Airway epithelial cell (primary cell): ENCODE results near the gene C16orf96.

DNA sequence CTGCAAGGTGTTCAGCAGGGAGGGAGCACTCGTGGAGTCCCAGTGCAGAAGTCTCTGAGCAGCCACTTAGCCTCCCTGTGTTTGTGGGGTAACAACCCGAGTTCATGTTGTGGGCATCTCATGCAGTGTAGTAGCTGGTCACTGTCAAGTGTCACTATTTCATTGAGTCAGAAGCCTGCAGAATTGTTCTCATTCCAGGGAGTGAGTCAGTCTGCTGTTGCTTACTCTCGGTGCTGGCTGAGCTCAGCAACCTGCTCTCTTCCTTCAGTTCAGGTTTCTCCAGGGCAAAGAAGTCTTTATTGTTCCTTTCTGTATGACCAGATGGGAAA is 24.1 kb downstream of the HMOX2 start:
- RAMPAGE, long total RNA, result no peak

DNA sequence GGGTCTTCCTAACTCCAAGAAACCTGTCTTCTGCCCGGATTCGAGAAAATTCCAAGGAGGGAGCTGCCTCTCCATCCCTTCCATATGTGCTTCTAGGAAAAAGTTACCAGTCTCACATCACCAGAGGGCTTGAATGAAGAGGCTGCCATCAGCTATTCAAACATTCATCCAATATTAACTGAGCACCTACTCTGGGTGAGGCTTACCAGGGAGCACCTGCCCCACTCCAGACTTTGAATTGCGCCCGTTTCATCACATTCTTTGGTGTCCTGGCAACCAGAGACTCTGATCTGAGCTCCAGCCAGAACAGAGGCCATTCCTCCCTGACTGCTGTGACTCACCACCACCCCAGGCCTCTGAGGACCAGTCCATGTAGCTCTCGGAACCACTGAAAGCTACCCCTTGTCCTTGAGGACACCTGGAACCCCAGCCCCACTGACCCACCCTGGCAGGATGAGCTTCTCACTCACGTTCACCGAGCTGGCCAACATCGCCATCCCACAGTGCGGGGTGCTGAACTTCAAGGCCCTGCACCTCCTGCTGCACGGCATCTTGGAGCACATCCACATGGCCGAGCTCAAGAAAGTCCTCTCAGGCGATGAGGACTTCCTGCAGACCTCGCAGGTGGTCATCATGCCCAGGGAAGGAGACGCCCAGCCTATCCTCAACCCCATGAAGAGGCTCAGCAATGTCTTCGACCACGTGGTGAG is at the start of gene C16orf96:
C16orf96 (plus strand) TSS at position 304 of the 710 bp plus-strand sequence.
- RAMPAGE, long total RNA, result no peak

GRCh38 chr16:4610519-4610790 is 4.2 kb downstream of the UBALD1 start:
- RAMPAGE, long total RNA, result no peak

DNA sequence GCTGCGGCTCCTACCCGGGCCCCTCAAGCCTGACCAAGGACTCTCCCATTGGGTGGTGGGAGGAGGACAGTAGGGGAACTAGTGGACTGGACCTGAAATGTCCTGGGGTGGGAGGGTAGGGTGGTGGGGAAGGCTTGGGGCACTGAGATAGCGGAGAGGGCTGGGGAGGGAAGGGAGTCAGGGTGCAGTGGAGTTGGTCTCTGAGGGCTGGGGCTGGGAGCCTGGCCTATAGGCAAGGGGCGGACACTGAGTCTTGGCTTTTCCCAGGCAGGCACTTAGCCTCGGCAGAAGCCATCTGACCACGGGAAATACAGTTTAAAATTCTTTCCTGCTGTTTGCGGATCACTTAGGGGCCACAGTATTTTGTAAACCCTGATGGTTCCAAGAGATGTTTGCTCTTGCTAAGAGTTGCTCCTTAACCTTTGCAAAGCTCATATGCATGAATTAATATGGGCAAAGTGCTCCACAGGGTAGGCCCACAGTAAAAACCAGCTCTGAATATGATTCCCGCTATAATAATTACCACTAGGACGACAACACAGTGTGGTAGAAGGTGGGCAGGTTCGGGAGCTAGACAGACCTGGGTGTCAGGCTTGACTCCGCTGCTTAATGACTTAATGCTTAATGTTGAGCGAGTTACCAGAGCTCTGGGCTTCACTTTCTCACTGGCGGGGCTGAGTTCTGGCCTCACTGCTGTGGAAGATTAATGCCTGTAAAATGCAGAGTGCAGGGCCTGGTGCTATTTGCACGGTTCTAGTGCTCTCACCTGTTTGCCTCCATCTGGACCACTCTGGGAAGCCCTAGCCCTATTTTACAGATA is 3.6 kb upstream of the UBALD1 start:
- RAMPAGE, long total RNA, result no peak

DNA sequence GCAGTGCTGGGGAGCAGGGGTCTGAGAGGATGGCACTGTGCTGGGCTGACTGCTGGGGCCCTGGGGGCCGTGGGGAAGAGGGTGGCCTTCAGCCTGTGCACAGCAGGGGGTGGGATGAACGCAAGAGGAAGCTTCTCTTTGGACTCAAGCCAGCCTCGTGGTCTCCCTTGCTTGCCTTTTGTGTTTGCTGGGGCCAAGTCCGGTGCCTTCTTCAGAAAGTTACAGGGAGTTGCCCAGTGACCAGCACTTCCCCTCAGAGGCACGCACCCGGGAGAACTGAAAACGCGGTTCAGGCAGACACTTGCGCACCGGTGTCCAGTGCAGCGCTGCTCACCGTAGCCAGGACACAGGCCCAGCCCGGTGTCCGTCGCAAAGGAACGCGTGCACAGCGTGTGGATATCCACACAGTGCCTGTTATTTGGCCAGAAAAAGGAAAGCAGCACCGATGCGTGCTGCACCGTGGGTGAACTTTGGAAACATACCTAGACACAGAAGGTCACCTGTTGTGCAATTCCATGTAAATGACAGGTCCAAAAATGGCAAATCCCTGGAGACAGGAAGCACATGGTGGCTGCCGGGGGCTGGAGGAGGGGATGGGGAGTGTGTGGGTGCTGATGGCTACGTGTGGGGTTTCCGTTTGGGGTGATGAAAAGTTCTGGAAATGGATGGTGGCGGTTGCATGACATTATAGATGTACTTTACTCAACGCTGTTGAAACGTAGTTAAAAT is 29.4 kb upstream of the NUDT16L1 start:
- RAMPAGE, long total RNA, result no peak

GRCh38 chr16:4689424-4690575 is 3.6 kb upstream of the NUDT16L1 start:
- RAMPAGE, long total RNA, result no peak

- RAMPAGE, long total RNA, result no peak
Observed at GRCh38 chr16:4690576-4691396, 2.6 kb upstream of the NUDT16L1 start.

GRCh38 chr16:4692550-4693270 is 652 bp upstream of the NUDT16L1 start:
- RAMPAGE, long total RNA, result no peak

- RAMPAGE, long total RNA, result no peak
Observed at GRCh38 chr16:4725059-4725563, 9.0 kb downstream of the ANKS3 start.

DNA sequence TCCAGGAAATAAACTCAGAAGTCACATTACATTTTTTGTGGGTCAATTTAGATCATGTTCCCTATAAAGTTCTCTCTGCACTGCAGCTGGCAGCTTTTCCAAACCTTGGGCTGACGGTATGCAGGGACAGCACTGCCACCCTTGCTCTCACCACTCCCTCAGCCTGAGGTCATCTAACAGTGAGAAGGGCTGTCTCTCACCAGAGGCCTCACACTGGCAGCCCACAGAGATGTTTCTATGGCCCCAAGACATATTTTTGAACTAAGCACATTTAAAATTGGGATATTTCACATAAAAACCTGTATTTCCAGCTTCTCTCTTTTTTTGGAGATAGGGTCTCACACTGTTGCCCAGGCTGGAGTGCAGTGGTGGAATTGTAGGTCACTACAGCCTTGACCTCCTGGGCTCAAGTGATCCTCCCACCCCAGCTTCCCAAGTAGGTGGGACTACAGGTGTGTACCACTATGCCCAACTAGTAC is 18.1 kb downstream of the GLYR1 start:
- RAMPAGE, long total RNA, result no peak

DNA sequence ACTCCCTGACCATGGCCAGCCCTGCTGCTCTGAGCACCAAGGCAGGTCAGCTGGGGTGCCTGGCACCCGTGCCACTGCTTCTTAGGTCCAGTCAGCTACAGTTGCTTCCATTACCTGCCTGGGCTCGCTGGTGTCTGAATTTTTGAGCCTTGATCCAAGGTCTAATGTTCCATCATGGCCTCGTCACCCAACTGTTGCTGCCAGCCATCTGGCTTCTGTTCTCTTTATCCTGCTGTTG is 16.7 kb downstream of the GLYR1 start:
- RAMPAGE, long total RNA, result no peak

DNA sequence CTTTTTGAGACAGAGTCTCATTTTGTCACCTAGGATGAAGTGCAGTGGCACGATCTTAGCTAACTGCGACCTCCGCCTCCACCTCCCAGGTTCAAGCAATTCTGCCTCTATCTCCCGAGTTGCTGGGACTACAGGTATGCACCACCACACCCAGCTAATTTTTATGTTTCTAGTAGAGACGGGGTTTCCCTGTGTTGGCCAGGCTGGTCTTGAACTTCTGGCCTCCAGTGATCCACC is 12.7 kb downstream of the GLYR1 start:
- RAMPAGE, long total RNA, result no peak

GRCh38 chr16:4888696-4889111 is 41.4 kb downstream of the UBN1 start:
- RAMPAGE, long total RNA, result no peak

GRCh38 chr16:4935028-4935983 is 1.6 kb downstream of the PPL start:
- RAMPAGE, long total RNA, result no peak

GRCh38 chr16:4976222-4976490 is 18.0 kb downstream of the SEC14L5 start:
- RAMPAGE, long total RNA, result no peak

DNA sequence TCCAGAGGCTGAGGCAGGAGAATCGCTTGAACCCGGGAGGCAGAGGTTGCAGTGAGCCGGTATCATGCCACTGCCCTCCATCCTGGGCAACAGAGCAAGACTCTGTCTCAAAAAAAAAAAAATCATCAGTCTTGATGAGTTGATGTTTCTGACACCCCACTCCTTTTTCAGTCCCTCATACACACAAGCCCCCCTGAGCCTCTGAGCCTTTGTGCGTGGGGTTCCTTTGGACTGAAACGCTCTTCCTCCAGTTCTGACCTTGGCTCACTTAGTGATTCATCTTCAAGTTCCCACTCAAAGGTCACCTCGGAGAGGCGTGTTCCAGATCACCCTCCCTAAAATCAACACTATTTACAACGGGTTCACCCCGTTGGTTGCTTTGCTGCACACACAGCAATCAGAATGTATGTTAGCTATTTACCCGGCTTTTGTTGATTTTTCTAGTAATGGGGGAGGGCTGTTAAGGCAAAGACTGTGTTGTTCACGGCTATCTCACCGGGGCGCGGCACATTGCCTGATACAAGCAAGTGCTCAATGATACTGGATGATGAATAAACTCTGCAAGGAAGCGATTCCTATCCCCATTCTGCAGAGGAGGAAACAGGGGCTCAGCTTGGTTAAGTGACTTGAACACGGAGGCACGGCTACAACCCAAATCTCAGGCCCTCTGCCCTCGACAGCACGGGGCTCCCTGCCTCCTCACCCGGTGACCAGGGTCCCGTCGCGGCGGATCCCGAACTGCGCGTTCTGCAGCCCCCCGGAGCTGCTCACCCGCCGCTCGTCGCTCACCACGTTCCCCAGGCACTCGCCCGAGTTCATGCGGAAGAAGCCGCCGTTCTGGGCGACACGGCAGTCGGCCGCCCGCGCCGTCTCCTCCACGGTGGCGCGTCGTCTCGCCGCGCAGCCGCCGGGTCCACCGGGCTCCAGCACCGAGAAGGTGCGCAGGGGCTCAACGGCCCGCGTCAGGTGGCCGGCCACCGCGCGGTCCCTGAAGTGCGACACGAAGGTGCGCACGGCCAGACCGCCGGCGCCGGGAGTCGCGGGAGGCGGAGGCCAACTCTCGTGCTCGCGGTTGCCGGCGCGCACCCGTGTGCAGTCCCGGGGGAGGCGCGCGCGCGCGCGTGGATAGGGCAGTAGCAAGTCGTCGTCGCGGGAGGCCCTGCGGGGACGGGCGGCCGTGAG is 774 bp downstream of the NAGPA start:
- RAMPAGE, long total RNA, result no peak

DNA sequence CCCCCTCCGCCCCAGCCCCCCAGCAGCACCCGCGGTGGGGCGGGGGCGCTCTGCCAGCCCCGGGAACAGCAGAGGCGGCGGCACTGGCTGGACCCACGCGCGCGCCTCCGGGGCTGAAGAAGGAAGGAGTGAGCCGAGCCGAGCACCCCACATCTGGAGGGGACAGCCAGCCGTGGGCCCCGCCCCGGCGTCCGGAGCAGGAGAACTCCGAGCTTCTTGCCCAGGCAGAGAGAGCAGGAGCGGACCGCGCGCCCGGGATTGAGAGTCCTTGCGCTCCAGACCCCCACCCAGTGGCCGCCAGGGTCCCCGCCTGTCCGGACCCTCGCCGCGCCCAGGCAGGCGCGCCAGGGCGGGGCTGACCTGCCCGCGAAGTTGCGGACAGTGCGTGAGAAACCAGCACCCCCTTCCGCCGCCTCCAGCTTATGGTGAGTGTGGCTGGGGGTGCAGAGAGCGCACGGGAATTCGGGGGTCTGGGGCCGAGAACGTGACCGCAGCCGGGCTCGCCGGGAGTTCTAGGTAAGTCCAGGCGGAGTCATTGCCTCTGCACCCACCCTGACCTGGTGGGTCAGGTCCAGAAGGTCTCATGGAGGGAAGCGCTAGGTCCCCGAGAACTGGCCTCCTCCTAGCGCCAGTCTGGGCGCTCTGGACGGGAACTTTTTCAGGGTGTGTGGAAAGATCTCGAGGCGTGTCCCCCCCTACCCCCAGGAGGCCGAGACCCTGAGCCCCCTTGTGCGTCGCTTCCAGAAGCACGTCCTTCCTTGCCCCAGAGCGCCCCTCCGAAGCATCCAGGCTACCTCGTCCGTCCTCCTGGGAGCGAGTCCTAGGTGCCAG is 868 bp downstream of the RBFOX1 start:
- RAMPAGE, long total RNA, result no peak

DNA sequence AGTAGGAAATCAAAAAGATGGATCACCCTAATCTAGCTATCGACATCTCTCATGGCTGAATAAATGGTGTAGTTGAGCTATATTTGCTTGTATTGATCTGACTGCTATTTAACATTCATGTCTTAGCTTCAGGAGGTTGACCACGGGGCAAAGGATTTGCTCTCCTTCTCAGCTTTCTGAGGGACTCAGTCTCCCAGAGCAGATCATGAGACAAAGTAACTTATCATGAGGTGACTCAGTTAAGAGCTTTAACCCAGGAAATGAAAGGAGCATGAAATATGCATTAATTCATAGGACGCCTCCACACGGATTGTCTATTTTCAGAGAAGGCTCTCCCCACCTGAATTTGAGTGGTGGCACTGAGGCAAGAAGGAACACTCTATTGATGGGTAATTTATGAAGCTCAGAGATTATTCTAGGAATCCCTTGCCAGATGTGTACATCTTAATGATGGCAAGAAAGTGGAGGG is 1257.1 kb downstream of the TMEM114 start:
- RAMPAGE, long total RNA, result no peak

- RAMPAGE, long total RNA, result no peak
Observed at GRCh38 chr16:7344877-7345287, 1245.4 kb downstream of the TMEM114 start.

- RAMPAGE, long total RNA, result no peak
Observed at GRCh38 chr16:8108646-8109947, 481.2 kb downstream of the TMEM114 start.